Measurements from ENCODE around the gene INSYN2A.

DNA sequence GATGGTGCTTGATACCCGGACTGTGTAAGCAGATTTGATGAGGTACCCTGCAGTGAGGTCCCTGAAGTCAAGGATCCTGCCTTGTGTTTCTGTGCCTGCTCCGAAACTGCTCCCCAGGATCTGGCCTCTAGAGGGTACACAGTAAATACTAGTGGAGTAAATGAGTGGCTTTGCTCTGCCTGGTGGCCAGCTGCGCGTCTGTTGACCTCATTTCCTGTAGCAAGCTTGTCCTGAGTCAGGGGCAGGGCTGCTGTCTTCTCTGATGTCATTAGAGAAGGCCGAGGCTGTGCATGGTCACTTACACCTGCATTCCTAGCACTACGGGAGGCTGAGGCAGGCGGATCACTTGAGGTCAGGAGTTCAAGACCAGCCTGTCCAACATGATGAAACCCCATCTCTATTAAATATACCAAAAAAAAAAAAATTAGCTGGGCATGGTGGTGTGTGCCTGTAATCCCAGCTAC, 191.8 kb downstream of the FANK1 start:
- PRO-cap, result no peak
- RAMPAGE, long total RNA, 4 experiments, result no peak in any of the 4 experiments

DNA sequence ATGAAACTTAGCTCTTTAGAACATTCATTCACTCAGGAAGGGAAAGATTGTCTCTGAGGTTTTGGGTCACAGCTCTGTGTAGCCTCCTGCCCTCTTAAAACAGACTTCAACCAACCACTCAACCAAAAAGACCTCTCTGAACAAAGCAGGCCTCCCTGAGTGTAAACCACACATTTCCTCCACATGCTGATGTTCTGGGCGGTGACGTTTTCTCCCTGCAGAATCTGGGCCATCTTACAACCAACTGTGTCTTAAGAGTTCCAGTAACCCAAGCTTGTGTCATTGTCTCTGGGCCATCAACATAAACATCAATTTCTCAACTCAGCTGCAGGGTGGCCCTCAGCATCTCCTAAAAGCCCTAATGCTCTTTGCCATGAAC, 81.0 kb upstream of the ADAM12 start:
- PRO-cap, result no peak
- RAMPAGE, long total RNA, 4 experiments, result no peak in any of the 4 experiments

- PRO-cap, result unidirectional peak, minus-strand start at chr10:126663430; unidirectional peak, minus-strand start at chr10:126663452
- RAMPAGE, long total RNA, 4 experiments, result no peak in any of the 4 experiments
Observed at GRCh38 chr10:126663088-126663818, 7.2 kb downstream of the C10orf90 start.

DNA sequence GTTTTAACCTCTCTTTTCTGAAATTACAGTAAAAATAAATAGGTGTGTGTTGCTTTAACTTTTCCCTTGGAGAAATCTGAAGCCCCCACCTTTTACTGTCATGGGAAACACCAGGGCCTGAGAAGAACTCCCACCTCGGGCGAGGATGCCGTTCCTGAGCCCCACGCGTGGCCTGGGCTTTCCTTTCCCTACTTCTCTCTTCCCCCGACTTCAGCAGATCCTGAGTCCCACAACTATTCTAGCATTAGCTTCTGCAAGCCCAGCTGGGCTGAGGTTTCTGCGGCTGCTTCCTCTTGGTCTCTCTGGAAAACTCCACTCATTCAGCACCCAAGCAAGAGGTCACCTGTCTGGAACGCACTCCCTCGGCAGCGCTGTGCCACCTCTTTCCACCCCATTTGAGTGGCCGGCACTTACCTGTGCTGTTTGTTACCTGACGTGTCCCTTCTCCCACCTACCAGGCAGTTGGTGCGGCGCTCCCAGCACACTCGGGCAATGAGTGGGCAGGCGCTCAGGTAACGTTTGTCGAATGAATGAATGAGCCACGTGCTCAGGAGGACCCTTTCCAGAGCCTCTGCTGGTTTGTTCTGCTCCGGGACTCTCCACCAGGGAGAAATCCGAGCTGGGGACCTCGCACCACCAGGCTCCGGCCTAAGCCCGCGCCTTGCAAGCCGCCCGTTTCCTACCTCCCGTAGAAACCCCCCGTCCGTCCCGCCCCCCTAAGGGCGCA, 639 bp upstream of the DOCK1 start:
- PRO-cap, result unidirectional peak, plus-strand start at position 395 of the sequence; unidirectional peak, plus-strand start at position 608 of the sequence
- RAMPAGE, long total RNA, 4 experiments, result no peak in any of the 4 experiments

- PRO-cap, result bidirectional peak, plus-strand start at chr10:126906304, minus-strand start at chr10:126906234
- RAMPAGE, long total RNA, 4 experiments, result no peak in any of the 4 experiments
Observed at GRCh38 chr10:126905752-126906909, 903 bp downstream of the DOCK1 start.

- PRO-cap, result no peak
- RAMPAGE, long total RNA, 4 experiments, result no peak in any of the 4 experiments
Observed at GRCh38 chr10:127195444-127195771, 983 bp downstream of the INSYN2A start.

- PRO-cap, result bidirectional peak, plus-strand start at chr10:127196495, minus-strand start at chr10:127196393
- RAMPAGE, long total RNA, 4 experiments, result no peak in any of the 4 experiments
Observed at GRCh38 chr10:127195772-127196632, at the start of gene INSYN2A. Gene INSYN2A, minus strand, starts transcription at chr10:127196591.

GRCh38 chr10:127196633-127196998, 225 bp upstream of the INSYN2A start:
- PRO-cap, result no peak
- RAMPAGE, long total RNA, 4 experiments, result no peak in any of the 4 experiments

DNA sequence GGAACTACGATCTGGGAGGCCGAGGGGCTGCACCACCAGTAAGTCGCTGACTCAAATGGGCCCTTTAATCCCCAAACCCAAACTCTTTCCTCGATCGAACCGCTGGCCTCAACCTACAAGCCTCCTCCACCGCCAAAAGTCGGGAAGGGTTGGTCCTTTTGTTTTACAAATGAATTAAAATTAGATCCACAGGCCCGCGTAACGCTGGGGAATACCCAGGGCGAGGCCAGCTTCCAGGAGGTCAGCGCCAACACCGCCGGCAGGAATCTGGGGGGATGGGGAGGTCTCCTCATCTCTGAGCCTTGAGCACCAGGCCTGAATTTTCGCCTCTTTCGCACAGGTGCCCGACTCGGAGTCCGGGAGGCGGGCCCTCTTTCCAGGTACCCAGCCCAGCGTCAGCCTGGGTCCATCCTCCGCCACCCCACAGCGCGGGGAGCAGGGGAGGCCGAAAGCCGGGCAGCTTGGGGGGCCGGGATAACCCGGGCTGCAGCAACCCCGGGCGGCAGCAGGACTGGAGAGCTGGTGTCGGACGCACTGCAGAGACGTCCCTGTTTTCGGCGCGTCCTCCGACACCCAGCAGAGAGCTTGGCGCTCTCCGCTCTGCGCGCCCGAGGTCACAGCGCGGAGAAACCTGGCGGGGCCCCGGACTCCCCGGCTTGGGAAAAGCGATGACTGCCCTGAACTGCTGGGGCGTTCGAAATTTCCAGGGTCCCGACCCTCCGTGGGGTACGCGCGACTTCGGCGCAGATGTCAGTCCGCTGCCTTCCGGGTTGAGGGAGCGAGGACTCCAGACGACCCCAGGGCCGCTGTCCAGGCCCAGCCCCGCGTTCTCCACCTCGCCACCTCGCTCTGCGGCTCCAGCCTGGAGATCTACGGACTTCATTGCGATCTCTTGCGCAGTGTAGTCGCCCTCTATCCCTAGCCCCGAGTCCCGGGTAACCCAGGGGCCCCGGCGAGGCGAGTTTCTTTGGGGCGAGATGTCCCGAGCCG, 867 bp upstream of the FOXI2 start:
- PRO-cap, result no peak
- RAMPAGE, long total RNA, 4 experiments, result no peak in any of the 4 experiments

- PRO-cap, result bidirectional peak, plus-strand start at chr10:127889839, minus-strand start at chr10:127889730
- RAMPAGE, long total RNA, 4 experiments, result no peak in any of the 4 experiments
Observed at GRCh38 chr10:127889624-127890137, 3.1 kb downstream of the CLRN3 start.

DNA sequence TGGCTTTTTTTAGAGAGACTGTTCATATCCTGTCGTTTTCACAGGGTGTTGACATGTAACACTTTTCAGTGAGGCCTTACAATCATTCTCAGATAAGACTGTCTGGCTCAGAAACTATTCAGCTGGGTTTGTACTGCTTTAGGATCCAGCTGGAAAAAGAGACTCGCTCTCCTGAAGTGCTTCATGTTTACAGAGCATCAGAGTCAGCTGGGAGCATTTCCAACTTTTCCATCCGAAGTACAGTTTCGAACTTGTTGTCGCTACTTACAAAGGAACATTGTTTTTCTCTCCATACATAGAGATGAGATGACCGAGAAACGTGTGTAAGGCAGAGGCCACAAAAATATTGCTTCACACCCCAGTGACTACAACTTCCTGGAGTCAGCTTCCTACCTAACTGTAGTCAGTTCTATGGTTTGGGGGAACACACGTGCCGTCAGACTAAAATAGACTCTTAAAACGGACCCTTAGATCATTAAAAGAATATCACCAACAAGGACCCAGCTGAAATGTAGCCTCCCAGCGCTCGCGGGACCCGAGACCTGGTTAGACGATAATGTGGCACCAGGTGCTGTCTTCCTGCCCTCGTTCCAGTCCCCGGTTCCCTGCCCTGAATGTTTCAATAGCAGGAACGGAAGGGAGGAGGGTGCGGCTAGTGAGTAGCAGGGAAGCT, 78.0 kb downstream of the MKI67 start:
- PRO-cap, result bidirectional peak, plus-strand start at position 406 of the sequence, minus-strand start at position 209 of the sequence; bidirectional peak, plus-strand start outside the sequence, minus-strand start at position 612 of the sequence
- RAMPAGE, long total RNA, 4 experiments, result no peak in any of the 4 experiments

DNA sequence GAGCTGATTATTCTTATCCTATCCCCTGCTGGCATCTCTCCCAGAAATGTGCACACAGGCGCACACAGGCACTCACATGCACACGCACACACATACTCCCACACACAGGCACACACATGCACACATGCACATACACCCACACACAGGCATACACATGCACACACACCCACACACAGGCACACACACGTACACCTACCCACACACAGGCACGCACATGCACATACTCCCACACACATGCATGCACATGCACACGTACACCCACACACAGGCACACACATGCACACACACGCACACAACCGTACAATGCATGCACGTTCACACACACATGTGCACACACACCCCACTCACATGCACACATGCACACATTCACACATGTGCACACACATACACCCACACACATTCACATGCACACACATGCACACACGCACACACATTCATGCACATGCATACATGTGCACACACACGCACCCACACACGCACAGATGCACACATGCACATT, 59.4 kb downstream of the MKI67 start:
- PRO-cap, result no peak
- RAMPAGE, long total RNA, 4 experiments, result no peak in any of the 4 experiments

DNA sequence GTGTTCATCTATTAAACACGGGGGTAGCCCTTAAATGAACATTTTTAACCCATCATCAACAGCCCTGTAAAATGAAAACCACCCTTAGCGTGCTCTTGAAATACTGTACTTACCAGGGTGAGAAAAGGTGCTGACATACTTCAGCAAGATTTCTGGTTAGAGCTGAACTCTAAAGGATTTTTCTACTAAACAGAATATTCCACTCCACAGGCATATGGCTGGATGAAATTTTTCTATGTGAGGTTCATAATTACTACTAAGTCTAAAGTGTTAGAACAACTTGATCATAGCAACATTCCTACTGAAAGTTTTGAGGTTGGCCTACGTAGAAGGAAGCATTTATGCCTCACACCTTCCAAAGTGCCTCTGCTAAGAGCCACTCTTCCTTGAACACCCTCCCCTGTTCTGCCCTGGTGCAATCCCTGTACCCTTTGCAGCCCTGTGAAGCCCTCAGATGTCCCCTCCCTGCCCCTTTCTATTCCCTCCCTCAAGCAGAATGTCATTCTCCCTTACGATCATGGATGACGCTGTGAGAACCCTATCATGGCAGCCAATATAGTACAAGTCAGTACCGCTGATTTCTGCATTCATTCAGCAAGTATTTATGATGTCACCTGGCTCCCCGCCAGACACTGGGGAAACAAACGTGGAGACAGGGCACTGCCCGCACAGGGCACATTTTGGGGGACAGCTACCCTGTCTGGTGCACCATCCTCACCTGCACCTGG, 28.7 kb downstream of the MKI67 start:
- PRO-cap, result no peak
- RAMPAGE, long total RNA, 4 experiments, result no peak in any of the 4 experiments

- PRO-cap, result no peak
- RAMPAGE, long total RNA, 4 experiments, result no peak in any of the 4 experiments
Observed at GRCh38 chr10:128108186-128108804, 17.9 kb downstream of the MKI67 start.

GRCh38 chr10:128540659-128541960, 414.9 kb upstream of the MKI67 start:
- PRO-cap, result no peak
- RAMPAGE, long total RNA, 4 experiments, result no peak in any of the 4 experiments

GRCh38 chr10:128728873-128729298, 602.7 kb upstream of the MKI67 start:
- PRO-cap, result no peak
- RAMPAGE, long total RNA, 4 experiments, result no peak in any of the 4 experiments

DNA sequence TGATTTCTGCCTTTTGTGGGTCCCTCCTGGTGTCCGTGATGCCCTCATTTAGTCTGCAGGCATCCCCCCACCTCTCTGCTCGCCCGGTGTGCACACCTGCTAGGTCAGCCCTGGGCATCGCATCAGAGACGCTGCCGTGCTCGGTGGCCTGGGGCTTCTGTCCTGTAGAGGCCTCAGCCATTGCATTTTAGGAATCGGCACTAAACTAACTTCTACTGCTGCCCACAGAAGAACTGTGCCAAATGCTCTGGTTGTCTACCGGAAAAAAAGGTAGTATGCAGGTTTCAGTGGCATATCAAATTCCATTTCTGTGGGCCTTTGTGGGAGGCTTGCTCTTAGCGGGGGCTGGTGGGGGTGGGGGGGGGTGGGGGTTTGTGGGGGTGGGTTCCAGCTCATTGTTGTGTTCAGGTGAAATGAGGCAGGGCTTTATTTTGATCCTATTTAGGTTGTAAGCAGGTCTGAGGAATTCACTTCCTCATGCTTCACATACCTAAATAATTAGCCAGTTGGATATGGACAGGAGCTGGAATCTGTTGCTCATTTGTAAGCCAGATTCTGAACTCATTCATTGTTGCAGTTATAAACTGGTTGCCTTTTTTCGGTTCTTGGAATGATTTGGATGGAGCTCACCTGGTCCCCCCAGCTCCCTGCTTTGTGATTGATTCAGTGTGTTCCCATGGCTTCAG, 64.5 kb downstream of the MGMT start:
- PRO-cap, result no peak
- RAMPAGE, long total RNA, 4 experiments, result no peak in any of the 4 experiments

- PRO-cap, result no peak
- RAMPAGE, long total RNA, 4 experiments, result no peak in any of the 4 experiments
Observed at GRCh38 chr10:129962594-129963273, 1.3 kb downstream of the EBF3 start.

DNA sequence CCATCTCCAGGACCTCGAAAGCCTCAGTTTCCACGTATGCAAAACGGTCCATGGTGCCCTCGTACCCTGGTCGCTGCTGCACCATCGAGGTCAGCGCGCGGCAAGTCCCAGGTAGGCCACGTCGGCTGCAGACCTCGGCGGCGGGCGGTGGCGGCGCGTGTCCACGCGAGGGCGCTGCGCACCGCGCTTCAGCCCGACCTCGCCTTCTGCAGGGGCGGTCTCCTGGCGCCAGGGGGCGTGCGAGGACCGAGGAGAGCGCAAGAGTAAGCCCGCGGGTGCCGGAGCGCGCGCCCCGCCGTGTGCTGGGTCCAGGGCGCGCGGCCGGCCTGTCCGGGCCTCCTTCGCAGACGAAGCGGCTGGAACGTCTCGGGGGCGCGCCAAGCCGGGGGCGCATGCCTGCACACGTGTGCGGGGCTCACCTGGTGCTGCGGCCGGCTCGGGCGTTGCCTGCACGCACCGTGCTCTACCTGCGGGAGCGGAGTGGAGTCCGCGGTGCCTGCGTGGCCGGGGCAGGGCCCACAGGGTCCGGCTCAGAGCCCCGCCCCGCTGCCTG, 54.0 kb downstream of the GLRX3 start:
- PRO-cap, result unidirectional peak, plus-strand start at position 349 of the sequence
- RAMPAGE, long total RNA, 4 experiments, result no peak in any of the 4 experiments

DNA sequence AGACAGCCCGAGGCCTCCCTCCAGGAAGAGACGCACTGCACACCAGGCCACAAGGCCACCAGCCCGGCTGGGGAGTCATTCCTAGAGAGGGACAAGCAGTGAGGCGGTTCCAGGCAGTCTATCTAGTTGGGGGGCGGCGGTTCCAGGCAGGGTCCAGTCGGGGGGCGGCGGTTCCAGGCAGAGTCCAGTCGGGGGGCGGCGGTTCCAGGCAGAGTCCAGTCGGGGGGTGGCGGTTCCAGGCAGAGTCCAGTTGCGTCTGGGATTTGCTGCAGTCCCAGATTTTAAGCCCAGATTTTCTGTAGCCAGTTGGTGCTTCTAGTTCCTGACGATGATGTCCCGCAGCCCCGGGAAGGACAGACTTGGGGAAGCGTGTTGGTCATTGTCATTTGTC, 518.6 kb downstream of the GLRX3 start:
- PRO-cap, result unidirectional peak, plus-strand start at position 156 of the sequence
- RAMPAGE, long total RNA, 4 experiments, result no peak in any of the 4 experiments